UCH-1 (cell line): ENCODE measurements around a stretch of chr9.

GRCh38 chr9:117644624-117644823 is 59.7 kb upstream of the TLR4 start:
- RRBS = no CpG with 5 or more reads among the region's 4 CpGs

- RRBS = no CpG with 5 or more reads among the region's 9 CpGs
These were observed 47.0 kb downstream of the CDK5RAP2 start for GRCh38 chr9:120532980-120533414.

- RRBS = no CpG with 5 or more reads among the region's 16 CpGs
These were observed 1.2 kb upstream of the MEGF9 start for GRCh38 chr9:120715306-120715947.

DNA sequence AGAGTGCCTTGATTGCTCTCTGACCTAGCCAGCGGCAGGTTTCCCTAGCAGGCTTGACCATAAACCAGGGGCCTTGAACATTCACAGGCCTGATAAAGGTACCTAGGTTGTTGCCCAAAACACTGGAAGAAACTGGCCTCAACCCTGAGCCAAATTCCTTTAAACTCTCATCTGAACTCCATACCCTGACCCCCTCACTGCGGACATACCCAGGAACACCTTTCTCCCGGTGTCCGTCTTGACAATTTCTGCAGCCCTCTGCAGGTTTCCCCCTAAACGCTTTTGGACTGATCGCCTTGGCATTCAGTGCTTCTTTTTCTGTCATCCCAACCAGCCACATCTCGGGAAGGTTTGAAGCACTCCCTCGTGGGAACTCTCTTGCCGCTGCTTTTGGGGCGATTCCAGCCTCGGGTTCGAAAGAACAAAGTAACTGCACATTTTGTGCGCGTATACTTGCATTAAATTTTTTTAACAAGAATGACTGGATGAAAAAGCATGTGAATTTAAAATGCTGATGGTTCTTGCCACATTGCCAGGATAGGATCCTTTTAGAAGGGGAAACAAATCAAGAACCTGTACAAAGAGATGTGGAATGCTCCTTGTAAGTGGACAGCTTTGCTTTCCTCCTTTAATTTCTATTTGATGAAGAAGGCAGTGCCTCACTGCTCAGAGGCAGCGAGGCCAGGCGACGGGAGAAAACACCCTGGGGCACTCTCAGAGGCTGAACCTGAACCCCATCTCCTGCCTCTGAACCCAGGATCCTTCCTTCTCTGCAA is 694 bp downstream of the PSMD5 start:
- RRBS = no CpG with 5 or more reads among the region's 17 CpGs

GRCh38 chr9:120857113-120858377 is 14.8 kb upstream of the PSMD5 start:
- RRBS = no CpG with 5 or more reads among the region's 21 CpGs

- RRBS = no CpG with 5 or more reads among the region's 8 CpGs
These were observed 3.5 kb downstream of the PHF19 start for GRCh38 chr9:120873280-120874189.

DNA sequence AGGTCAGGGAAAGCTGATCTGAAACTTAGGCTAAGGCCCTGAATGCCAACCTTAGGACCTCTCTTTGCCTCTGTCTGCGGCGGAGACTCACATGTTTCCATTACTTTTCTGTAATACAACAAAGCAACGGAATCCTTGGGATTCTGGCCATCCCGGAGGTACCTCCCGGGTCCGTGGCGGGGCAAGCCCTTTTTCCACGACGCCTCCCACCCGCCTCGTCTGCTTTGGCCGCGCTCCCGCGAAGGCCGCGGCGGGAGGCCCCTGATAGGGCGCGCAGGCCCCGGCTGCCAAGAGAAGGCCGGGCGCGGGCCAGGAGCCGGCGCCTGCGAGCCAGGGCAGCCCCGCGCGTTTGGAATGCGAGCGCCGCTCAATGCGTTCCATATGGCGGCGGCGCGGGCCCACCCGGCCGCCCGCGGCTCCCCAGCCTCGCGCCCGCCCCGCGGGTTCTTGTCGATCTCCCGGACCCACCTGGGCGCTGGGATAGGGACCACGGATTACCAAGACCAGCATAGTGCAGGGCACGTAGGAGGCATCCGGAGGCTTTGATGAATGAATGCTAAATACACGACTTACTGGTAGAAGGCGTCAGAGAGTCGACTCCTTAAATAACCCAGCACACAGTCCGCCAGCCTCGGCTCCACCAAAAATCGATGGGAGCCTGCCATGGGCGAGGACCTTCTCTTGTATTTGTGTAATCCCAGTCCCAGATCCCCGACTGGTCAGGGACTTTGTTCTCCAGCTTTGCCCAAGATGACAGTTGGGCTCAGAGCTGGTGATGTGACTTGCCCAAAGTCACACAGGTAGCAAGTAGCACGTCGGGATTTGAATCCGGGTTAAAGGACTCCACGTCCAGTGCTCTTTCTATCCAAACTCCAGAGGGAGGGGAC is 17.6 kb upstream of the PHF19 start:
- RRBS = 66% methylated on average over 26 of the region's 65 CpGs

- RRBS = no CpG with 5 or more reads among the region's 14 CpGs
These were observed 21.4 kb downstream of the TRAF1 start for GRCh38 chr9:120905026-120905719.

DNA sequence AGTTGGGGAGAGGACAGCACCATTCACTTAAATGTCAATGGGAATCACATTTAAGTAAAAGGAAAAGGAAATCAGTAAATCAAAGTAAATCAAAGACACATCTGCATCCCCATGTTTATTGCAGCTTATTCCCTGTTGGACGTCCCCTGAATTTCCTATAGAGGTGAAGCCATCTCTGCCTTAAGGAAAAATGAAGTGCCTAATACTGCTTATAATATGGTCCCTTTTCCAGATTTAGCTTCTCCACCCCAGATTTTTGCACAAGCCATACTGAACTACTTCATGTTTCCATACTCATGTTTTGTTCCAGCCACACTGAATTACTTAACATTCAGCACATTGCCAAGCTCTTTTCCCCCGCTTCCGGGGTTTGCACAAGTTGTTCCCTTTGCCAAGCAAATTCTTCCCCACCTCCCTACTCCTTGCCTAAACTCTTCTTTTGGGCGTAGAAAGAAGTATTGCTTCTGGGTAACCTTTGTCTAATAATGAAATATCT is 1.8 kb upstream of the CNTRL start:
- RRBS = no CpG with 5 or more reads among the region's 4 CpGs

- RRBS = no CpG with 5 or more reads among the region's 19 CpGs
These were observed 46.9 kb downstream of the CNTRL start for GRCh38 chr9:121121524-121122134.

DNA sequence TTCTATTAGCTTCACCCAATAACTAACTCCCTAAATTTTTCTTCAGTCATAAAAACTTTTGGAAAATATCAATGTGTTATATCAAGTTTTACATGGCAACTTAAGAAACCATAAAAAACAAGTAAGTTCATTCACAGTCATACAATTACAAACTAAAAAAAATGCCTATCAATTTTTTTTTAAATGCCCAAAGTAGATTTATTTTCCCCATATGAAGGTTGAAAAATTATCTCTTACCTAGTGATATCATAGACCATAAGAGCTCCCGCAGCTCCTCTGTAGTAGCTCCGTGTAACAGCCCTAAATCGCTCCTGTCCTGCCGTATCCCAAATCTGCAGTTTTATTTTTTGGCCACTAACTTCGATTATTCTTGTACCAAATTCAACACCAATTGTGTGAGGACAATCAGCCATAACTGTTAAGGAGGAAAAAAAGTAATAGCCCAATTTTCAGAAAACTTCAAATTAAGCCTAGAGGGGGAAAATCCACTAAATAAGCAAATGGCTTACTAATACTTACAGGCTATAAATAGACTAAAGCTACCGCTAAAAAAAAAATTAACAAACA is 11.3 kb downstream of the RAB14 start:
- RRBS = no CpG with 5 or more reads among the region's 6 CpGs

GRCh38 chr9:121213043-121213712 is 11.5 kb upstream of the RAB14 start:
- RRBS = no CpG with 5 or more reads among the region's 10 CpGs

DNA sequence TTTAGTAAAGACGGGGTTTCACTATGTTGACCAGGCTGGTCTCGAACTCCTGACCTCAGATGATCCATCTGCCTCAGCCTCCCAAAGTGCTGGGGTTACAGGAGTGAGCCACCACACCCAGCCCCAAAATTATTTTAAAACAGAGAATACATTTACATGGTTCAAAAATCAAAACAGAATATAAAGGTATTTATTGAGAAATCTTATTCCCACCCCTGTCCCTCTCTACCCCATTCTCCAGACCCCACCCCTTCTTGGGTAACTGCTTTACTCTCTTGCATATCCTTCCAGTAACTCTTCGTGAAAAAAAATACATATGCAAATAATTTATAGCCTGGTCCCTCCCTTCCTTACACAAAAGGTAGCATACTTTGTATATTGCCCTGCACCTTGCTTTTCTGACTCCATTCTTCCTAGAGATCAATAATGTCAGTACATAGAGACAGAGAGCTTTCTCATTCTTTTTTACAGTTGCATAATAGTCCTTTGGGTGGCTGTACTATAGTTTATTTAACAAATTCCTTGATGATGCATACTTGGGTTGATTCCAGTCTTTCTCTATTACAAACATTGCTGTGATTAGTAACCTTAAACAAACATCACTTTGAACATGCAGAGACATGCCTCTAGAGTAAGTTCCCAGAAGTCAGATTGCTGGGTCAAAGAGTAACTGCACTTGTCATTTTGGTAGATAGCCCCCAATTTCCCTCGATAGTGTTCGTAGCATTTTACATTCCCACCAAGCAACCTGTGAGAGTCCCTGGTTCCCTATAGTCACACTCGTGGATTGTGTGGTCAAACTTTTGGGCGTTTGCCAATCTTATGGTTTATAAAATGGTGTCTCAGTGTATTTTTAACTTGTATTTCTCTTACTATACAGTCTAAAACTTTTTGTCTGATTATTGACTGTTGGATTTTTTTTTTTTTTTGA is 47.9 kb downstream of the STOM start:
- RRBS = no CpG with 5 or more reads among the region's 7 CpGs

- RRBS = no CpG with 5 or more reads among the region's 12 CpGs
These were observed 37.6 kb downstream of the STOM start for GRCh38 chr9:121332354-121332881.

DNA sequence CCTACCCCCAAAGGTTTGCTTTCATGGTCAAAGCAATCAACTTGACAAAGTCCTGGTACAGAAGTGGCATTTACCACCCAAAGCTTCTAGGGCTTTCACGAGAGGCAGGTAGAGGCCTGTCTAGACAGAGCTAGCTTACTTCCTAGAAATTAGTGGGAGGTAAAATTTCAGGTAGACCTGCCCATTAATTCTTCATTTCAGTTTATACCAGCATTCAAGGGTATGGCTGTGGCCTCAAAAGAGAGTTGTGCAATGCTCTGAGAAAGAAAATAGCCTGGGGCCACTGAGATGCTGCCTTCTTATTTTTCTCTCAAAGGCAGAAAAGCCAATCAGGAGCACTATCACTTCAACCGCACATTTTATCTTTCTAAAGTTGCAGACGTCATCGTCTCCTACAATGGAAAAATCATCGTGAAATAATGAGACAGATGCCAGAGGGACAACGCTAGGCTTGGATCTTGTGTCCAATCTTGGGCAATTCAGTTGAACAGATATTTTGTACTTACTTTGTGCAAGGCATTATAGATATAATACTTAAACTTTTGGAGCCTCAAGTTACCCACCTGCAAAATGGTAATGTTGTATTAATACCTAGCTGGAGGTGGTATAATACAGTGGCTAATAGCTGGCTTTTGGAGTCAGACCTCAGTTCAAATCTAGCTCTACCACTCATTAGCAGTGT is 34.8 kb downstream of the STOM start:
- RRBS = no CpG with 5 or more reads among the region's 6 CpGs

DNA sequence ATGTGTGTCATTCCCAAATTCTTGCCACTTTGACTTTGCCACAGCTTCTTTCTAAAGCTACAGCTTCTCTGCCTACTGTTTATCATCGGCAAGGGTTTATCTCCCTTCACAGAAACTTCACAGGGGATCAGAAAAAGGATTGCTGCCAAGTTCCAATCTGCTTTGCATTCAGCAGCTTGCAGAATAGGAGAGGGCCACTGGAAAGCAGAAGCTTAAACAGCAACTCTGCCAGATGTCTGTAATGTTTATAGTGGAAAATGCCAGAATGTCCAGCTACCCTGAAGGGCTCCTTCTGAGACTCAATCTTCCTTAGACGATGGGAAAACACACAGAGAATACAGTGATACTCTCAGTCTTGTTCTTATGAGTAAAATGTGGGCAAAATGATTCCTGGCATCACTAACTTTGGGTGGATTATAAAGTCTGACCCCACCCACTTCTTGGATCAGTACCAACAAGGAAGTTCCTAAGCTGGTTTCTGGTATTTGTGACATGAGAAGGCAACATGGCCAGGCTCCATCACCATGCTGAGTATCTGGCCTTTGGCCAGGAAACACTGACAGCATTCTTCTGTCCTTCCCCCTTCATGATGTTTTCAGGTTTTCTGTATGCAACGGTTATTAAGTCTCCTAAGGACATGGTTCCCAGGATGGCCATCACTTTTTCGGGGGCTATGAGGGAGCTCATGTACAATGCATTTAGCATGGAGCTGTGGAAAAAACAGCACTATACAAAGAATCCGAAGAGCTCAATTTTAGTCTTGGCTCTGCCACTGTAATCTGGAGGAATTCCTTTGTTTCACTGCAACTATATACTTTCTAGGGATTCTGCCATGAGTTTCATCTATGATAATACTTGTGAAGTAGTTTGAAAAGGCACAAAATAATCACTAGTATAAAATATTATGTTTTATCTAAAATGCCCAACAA is 18.8 kb downstream of the STOM start:
- RRBS = no CpG with 5 or more reads among the region's 5 CpGs

DNA sequence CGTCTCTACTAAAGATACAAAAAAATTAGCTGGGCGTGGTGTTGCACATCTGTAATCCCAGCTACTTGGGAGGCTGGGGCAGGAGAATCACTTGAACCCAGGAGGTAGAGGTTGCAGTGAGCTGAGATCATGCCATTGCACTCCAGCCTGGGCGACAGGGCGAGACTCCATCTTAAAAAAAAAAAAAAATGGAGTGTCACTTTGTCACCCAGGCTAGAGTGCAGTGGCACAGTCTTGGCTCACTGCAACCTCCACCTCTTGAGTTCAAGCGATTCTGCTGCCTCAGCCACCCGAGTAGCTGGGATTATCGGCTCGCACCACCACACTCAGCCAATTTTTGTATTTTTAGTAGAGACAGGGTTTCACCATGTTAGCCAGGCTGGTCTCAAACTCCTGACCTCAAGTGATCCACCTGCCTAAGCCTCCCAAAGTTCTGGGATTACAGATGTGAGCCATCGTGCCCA is 30.9 kb upstream of the GGTA1 start:
- RRBS = no CpG with 5 or more reads among the region's 9 CpGs

- RRBS = no CpG with 5 or more reads among the region's 18 CpGs
These were observed 6.7 kb downstream of the DAB2IP start for GRCh38 chr9:121657993-121658677.

GRCh38 chr9:121717800-121718653 is 66.6 kb downstream of the DAB2IP start:
- RRBS = no CpG with 5 or more reads among the region's 23 CpGs

- RRBS = no CpG with 5 or more reads among the region's 2 CpGs
These were observed 95.4 kb downstream of the DAB2IP start for GRCh38 chr9:121746824-121747232.